SP-49 (cell line): ENCODE data around the gene CACNG4.

- PRO-cap = no peak
These were observed 4.9 kb downstream of the AXIN2 start for GRCh38 chr17:65556366-65557062.

- PRO-cap = no peak
These were observed 238.5 kb upstream of the AXIN2 start for GRCh38 chr17:65799927-65800277.

GRCh38 chr17:66425781-66426309, 123.4 kb downstream of the PRKCA start:
- PRO-cap = no peak

- PRO-cap = no peak
These were observed 205.1 kb downstream of the PRKCA start for GRCh38 chr17:66507534-66507893.

DNA sequence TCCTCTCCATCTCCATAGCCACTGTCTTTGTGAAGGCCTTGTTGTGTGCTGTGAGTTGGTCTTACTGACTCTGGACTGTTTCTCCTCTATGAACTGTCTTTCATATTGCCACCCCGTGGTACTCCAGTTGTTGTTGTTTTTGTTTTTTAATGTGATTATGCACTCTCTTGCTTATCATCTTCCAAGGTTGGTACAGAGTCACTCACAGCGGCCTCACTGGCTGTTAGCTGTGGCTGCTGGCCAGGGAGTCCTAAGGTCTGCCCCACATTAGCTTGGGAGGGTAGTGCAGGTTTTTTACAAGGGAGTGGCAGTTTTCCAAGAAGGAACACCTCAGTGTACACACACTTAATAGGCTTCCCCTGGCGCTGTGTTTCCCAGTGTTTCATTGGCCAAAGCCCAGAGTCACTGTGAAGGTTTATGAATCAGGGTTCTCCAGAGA, 206.3 kb downstream of the PRKCA start:
- PRO-cap = no peak

GRCh38 chr17:66578806-66579326, 256.1 kb upstream of the CACNG5 start:
- PRO-cap = no peak

- PRO-cap = no peak
These were observed at the start of gene CACNG4 for GRCh38 chr17:66964125-66964788. Gene CACNG4 (plus strand): TSS chr17:66964707.

DNA sequence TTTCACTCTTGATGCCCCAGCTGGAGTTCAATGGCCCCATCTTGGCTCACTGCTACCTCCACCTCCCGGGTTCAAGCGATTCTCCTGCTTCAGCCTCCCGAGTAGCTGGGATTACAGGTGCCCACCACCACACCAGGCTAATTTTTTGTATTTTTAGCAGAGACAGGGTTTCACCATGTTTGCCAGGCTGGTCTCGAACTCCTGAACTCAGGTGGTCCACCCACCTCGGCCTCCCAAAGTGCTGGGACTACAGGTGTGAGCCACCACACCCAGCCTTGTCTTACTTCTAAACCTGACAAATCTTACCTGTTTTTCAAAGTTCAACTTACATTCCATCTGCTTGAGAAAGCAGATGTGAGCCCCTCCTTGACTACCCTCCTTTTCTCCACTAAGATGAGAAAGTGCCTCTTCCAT, 73.1 kb downstream of the HELZ start:
- PRO-cap = no peak

- PRO-cap = no peak
These were observed 9.4 kb downstream of the PITPNC1 start for GRCh38 chr17:67386450-67386913.

- PRO-cap = no peak
These were observed 44.7 kb downstream of the PITPNC1 start for GRCh38 chr17:67421524-67422473.

DNA sequence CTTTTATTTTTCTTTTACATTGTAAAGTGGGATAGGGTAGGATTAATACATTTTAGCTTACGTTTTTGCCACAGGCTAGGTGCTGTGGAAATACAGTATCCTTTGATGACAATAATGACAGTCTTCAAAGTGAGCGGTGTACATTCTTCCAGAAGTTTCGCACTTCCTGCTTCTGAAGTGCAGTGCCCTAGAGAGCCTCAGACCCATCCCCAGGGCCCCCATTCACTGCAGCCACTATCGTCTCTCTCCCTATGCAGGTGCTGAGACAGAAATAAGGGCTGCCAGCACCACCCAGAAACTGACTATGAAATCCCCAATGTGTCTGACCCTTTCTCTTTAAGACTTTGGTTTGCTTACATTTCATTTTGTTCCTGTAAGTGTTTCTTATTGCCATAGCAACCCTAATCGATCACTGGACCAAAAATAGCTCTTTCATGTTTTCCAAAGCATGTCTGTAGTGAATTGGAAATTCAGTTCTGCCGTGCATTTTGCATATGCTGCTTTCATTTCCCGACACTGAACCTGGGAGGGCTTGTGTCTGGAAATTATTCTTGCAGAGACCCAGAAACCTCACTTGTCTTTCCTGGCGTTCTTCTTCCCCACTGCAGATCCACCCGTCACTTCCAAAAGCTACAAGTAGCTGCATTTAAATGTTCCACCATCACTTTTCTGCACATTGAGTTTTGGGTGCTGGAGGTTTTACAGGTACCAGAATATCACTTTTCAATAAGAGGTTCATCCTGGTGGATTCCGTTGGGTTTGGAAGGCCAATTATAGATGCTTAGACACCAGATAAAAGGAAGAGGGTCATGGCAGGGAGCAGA, 148.7 kb upstream of the NOL11 start:
- PRO-cap = no peak

GRCh38 chr17:67569967-67570716, 147.6 kb upstream of the NOL11 start:
- PRO-cap = no peak

DNA sequence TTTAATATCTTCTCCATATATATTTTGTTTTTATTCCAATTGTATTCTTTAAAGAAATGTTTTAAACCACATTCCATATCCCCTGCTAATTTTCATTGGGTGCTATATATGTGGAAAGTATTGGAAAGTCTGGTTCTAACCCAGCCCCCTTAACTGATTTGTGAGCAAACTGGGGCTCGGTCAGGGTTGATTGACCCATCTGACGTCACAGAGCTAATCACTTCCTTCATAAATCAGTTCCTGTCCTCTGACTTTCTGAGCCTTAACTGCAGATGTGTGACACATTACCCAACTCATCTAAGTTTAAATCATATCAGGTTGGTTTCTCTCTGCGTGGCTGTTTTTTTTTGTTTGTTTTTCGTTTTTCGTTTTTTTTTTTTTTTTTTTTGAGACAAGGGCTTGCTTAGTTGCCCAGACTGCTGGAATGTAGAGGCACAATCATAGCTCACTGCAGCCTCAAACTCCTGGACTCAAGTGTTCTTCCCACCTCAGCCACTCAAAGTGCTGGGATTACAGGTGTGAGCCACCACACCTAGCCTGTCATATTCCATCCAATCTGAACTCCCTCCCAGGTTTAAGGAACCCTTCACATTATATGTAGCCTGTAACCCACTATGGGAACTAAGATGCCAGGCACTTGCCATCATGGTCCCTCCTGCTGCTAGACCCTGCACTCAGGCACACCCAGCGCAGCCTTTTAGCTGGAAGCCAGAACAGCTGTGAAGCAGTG, 7.1 kb upstream of the BPTF start:
- PRO-cap = no peak

DNA sequence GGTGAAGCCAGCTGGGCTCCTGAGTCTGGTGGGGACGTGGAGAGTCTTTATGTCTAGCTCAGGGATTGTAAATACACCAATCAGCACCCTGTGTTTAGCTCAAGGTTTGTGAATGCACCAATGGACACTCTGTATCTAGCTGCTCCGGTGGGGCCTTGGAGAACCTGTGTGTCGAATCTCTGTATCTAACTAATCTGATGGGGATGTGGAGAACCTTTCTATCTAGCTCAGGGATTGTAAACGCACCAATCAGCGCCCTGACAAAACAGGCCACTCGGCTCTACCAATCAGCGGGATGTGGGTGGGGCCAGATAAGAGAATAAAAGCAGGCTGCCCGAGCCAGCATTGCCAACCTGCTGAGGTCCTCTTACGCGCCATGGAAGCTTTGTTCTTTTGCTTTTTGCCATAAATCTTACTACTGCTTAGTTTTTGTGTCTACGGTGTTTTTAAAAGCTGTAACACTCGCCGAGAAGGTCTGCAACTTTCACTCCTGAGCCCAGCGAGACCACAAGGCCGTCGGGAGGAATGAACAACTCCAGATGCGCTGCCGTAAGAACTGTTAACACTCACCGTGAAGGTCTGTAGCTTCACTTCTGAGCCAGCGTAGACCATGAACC, 16.9 kb downstream of the KPNA2 start:
- PRO-cap = no peak

DNA sequence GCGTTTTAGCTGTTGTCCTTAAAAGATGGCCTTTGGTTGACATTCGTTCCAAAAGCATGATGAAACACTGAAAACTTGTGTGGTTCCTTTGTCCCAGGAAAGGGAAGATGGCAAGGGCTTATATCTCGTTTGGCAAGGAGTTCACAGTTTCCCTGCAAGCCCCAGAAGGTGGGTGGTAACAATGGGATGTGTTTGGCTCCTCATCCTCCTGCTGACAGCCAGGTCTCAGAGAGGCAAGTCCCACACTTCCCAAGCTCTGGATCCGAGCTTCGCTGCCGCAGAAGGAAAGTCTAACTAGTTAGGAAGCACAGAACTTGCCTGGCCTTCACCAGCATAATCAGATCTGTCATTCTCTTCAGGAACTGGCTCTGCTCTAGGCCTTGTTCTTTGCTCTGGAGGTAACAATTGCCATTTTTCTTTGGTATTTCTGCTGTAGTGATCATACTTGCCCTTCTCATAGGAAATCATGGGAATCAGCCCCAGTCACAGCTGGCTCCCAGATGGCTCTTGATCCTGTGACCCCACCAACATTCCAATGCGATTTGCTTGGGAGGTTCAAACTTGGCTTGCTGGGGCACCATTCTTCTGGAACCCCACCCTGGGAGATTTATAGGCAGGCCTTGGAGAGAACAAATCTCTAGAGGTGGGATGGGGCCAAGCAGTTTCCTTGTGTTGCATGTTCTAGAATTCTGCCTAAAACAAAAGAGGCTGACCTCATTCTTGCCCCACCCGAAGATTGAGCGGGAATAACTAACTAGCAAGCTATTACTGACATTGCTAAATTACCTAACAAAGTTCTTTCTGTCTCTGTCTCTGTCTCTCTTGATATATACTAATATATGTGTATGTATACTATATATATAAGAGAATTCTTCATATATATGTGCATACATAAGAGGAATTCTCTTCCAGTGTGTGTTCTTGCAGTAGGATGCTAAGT, 18.0 kb downstream of the KPNA2 start:
- PRO-cap = no peak

- PRO-cap = no peak
These were observed 95.7 kb upstream of the AMZ2 start for GRCh38 chr17:68151676-68153025.

DNA sequence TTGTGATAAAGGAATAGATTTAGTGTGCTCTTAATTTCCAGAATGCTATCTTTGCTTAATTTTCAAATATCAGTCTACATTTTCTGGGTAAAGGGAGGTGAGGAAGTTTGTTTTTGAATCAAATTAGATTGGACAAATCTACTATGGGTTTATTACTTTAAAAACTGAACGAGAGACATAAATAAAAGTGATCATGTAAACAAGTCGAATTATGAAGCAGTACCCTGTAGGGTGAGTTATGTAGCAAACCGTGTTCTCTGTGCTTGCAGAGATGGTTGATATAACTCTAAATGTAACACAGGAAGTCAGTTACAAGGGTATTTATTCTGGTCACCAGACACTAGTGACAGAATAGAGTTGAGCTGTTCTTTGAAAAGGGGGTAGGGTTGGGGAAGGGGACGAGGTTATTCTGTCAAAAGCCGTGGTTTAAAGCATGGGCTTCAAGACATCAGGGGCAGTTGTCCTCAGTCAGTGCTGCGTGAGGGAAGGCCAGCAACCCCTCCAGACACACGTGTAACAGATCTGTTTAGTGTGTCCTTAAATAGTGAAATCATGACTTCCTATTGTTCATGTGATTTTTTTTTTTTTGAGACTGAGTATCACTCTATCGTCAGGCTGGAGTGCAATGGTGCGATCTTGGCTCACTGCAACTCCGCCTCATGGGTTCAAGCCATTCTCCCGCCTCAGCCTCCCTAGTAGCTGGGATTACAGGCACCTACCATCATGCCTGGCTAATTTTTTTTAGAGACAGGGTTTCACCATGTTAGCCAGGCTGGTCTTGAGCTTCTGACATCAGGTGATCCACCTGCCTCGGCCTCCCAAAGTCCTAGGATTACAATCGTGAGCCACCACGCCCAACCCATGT, 5.6 kb downstream of the AMZ2 start:
- PRO-cap = no peak

- PRO-cap = no peak
These were observed 4.7 kb downstream of the ARSG start for GRCh38 chr17:68295971-68296497.

- PRO-cap = no peak
These were observed 3.2 kb upstream of the WIPI1 start for GRCh38 chr17:68460346-68461111.

- PRO-cap = no peak
These were observed 4.3 kb upstream of the WIPI1 start for GRCh38 chr17:68461480-68462053.